Choroid plexus epithelial cell (primary cell): ENCODE measurements around a stretch of chr2.

DNA sequence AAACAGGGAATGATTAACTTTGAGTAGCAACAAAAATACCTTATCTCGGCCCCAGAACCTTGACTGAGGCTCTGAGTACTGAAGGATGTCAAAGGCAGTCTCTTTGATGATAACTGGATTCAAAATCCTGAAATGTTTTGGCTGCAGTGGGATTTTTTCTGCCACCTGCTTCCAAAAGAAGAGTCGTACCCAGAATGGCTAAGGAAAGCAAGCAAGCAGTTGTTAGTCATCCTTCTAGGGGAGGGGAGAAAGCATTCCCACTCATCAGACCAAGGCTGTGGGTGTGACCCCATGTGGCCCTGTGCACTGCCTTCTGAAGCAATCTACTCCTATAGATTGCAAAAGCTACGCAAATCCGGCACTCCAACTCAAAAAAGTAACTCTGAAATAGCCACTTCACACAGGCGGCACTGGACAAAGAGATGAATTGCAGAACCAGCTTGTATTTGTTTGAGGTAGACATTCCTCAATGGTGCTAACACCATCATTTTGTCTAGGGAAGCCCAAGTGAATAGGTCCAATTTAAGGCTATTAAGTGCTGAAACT lies 44.4 kb downstream of the ST3GAL5 start:
- RRBS: no CpG with 5 or more reads among the region's 5 CpGs

- RRBS: no CpG with 5 or more reads among the region's 12 CpGs
Observed at GRCh38 chr2:85853540-85854744, 34.8 kb downstream of the ST3GAL5 start.

GRCh38 chr2:85924334-85925033 lies 35.7 kb upstream of the ST3GAL5 start:
- RRBS: no CpG with 5 or more reads among the region's 6 CpGs

- RRBS: no CpG with 5 or more reads among the region's 8 CpGs
Observed at GRCh38 chr2:85997736-85998333, 107.9 kb downstream of the POLR1A start.

- RRBS: no CpG with 5 or more reads among the region's 14 CpGs
Observed at GRCh38 chr2:86216653-86217708, 17.7 kb downstream of the MRPL35 start.

DNA sequence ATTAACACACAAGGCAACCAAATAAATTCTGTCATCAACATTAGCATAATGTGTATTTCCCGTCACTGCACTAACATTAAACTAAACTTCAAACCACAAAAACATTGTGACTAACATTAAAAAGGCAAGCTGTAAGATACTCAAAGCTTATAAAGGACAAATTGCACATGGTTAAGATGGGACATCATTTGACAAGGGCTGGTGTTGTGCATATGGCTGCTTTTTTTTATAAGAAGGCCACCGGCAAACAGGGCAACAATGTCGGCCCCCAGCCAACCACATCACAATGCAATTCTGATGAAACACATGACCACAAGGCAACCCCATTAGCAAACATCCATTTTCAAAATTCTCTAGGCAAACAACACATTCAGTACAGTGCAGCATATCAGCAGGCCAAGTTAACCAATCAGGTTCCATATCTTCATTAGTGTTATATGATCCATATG lies 20.0 kb downstream of the RNF103 start:
- RRBS: no CpG with 5 or more reads among the region's 3 CpGs

GRCh38 chr2:86632652-86633108 lies 9.0 kb upstream of the RNF103 start:
- RRBS: no CpG with 5 or more reads among the region's 3 CpGs

- RRBS: no CpG with 5 or more reads among the region's 9 CpGs
Observed at GRCh38 chr2:86773293-86774474, 17.0 kb downstream of the CD8A start.

DNA sequence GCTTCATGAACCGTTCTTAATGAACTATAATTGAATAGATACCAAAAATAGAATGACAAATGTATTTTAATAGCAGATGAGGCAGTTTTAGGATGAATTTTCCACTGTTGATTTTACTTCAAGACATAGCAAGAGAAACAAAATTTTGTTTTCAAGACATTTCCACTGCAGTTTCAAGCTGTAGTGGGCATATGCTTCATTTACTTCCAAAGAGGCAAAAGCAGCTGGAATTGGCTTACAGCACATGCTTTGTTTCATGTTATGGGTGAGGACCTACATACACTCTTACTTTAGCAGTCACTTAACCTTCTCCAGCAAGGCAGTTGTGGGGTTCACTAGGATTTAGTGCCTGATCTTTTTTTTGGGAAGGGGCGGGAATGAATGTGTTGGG lies 13.7 kb downstream of the CD8A start:
- RRBS: no CpG with 5 or more reads among the region's 2 CpGs

- RRBS: no CpG with 5 or more reads among the region's 5 CpGs
Observed at GRCh38 chr2:86793585-86794188, 3.0 kb upstream of the CD8A start.

GRCh38 chr2:86825743-86826666 lies 35.3 kb upstream of the CD8A start:
- RRBS: 79% methylated on average over 4 of the region's 19 CpGs

DNA sequence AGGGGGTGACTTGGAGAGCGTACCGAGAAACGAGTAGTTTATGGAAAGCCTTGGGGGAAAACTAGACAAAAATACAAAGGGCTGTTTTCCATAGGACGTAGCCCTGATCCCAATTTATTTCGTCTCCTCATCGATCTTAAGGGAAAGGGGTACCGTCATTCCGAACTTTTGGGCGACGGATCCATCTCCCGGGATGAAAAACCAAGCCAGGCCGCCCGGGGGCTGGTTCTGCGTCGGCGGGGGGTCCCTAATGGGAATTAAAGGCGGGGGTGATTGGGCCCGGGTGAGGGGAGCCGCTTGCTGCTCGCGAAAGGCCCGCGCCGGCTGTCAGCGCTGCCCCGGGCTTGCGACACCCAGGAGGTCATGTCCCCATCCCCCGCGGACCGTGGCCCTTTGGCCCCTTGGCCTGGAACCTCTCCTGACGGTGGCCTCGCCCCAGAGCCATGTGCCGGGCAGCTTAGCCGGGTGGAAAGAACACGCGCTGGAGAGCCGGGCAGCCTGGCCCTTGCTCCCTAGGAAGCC lies 55.3 kb upstream of the PLGLB1 start:
- RRBS: no CpG with 5 or more reads among the region's 37 CpGs

- RRBS: no CpG with 5 or more reads among the region's 4 CpGs
Observed at GRCh38 chr2:87443122-87443470, 304.8 kb upstream of the PLGLB2 start.

DNA sequence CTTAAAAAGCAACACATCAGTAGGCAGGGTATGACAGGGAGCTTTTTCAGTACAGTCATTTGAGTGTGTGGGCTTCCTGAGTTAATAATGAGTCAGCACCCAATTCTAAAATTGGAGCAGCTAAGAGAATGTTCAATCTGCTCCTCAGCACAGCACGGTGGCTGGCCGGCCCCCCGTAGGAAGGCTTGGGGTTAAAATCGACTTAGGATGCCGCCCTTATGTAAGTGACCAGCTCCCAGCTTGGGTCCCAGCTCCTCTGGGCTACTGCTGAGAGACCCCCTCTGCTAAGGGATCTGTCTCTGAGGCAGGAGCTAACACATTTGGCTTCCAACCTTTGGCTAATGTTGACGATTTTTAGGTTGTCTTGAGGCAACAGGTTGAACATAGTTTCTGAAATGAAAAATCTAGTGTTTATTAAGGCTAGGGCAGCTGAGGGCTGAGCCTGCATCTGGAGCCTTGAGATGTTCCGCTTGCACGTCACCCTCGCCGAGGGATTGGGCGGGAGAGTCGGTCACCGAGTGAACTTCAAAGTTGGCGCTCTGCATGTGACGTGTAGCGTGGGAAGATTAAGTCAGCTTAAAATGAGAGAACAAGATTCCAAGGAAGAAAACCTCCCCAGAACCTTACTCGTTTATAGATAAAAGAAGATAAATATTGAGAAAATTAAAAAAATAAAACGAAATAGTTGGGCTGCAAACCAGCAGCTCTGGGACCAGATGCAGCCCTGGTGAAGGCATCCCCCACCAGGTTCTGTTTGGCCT lies 291.2 kb upstream of the PLGLB2 start:
- RRBS: no CpG with 5 or more reads among the region's 18 CpGs

DNA sequence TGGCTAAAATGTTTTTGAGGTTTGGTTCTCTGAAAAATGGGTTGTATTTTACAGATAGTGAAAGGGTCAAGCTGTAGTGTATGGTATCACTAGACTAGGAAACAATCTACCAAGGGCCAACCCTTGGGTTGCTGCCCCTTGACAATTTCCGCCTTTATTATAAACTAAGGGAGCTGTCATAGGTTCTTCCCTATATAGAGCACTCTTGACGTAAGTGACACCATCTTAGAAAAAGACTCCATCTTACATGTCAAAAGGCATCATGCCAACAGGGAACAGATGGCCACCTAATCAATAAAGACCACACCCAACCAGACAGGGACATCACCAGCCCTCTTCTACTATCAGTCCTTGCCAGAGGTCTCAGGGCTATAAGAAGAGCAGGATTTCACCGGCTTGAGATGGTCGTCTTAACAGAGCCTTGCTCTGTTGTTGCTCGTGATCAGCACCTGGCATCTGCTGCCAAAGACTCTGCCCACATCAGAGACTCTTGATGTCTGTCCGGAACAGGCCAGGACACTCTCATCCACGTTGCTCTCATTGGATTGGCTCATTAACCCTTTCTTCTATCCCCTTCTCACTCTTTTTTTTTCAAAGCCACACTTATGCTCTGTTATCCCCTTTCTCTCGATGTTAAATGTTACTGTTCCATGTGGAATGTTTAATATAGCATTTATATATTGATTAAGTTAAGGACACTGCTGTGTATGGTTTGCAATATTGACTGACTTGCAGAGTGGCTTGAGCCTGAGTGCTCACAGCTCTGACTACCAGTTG lies 231.4 kb upstream of the PLGLB2 start:
- RRBS: no CpG with 5 or more reads among the region's 8 CpGs

GRCh38 chr2:87640142-87640502 lies 107.8 kb upstream of the PLGLB2 start:
- RRBS: no CpG with 5 or more reads among the region's 7 CpGs

- RRBS: no CpG with 5 or more reads among the region's 21 CpGs
Observed at GRCh38 chr2:88015778-88016653, 39.6 kb downstream of the KRCC1 start.

DNA sequence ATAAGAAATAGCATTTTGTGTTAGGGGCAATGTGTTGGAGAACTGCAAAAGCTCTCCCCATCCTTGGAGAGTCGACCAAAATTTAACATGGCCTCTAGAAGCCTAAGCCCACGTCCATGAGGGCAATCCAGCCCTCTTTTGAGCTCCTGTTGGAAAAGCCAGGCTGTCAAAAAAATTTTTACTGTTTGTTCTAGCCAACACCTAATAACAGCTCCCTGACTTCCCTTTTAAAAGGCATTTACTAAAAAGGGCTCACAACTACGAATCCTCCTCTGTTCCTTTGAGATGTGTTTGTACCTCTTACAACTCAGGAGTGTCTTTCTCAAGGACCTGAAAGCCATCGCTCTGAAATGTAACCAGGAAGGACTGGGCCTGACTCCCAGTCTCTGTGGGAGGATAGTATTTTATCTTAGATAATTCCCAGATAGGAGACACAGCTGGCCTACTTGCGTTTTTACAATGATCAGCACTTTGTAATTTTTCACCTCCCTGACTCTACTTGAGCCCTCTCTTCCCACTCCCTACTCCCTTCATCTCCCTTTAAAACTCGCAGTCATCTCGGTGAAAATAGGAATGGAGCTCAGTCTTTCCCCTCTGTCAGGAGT lies 1.3 kb downstream of the KRCC1 start:
- RRBS: no CpG with 5 or more reads among the region's 7 CpGs

- RRBS: no CpG with 5 or more reads among the region's 4 CpGs
Observed at GRCh38 chr2:88136647-88137189, 8.9 kb upstream of the FABP1 start.

GRCh38 chr2:88168323-88168920 lies 1.7 kb upstream of the THNSL2 start:
- RRBS: no CpG with 5 or more reads among the region's 12 CpGs